Sigmoid colon (tissue), 4 donors: ENCODE measurements around a stretch of chr1.

DNA sequence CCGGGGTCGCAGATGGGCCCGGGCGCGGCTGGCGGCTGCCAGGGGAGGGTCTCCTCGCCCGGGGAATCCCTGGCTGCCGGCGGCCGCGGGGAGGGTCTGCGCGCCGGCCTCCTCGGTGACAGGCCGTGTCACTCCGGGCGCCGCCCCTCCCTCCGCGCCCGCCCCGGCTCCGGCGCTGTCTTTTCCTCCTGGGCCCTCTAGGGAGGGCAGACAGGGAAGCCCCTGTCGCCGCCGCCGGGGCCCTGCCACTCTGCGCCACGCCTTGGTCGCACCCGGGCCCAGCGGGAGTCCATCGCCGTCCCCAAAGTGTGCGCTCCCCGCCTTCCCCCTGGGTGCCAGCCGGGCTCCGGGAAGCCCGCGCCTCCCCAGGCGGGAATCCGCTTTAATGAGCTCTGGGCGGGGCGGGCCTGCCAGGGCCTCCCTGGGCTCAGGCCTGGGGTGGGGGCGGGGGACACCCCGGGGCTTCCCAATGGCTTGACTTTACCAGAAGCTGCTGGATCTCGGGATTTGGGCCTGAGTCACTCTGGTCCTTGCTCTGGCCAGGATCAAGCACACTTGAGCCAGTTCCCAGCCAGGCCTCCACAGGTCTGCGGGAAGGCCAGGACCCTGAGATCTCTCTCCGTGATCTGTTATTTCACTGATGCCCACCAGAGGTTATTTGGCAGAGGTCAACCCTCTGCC is 178.2 kb upstream of the EDN2 start:
- PRO-cap, result bidirectional peak, plus-strand start at position 563 of the sequence, minus-strand start at position 384 of the sequence
- RAMPAGE, long total RNA, 4 experiments, result no peak in any of the 4 experiments

DNA sequence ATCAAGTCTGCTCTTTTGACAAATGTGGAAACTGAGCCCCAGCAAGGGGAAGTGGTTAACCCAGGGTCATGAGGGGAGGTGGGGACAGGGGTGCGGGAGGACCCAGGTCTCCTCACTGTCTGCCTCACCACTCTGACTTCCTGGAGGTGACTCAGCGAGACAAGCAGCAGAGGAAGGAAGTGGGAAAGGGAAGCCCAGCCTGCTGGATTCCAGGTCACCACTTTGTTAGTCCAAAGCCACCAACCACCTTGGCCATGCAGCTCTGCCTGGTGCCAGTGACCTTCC is 199.5 kb upstream of the EDN2 start:
- PRO-cap, result no peak
- RAMPAGE, long total RNA, 4 experiments, result no peak in any of the 4 experiments

DNA sequence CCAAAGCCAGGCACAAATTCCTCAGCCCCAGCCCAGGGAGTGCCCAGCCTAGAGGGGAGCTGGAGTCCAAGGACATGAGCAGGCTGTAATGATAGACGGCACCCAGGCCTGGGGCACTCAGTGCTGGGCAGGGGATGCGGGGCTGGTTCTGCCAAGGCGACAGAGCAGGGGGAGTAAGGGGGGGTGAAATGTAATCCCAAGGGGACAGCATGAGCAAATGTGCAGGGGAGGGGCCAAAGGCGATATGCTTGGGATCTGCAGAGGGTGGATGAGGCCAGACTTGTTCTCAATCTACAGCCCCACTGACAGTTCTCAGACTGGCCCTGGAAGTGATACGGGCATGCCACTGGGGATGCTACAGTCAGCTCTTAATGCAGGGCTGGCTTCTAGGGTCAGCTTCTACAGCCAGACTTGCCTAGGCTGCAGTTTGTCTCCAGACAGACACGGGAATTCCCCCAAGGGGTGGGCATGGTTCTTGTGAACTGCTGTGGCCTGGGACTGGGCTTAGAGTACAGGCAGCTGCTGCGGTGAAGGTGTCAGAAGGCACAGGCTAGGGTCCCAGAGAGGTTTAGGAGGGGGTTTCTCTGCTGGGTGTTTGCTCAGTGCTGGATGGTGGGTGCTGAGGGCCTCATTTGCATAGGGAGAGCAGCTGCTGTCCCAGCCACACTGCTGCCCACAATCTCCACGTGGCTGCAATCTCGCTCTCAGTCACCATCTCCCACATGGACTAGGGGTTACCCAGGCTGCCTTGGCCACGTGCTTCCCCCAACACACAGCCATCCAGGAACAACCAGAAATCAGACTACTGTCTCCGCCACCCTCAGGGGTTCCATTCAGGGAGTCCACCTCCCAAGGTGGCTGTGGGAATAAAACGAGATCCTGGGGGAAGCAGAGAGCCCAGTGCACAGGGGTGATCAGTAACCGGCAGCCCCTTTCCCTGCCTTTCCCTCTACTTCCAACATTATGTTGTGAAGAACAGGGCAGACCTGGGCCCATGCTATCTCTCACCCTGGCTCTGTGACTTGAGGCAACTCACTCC is 190.1 kb downstream of the HIVEP3 start:
- PRO-cap, result no peak
- RAMPAGE, long total RNA, 4 experiments, result no peak in any of the 4 experiments

GRCh38 chr1:41811152-41811770 is 107.5 kb downstream of the HIVEP3 start:
- PRO-cap, result no peak
- RAMPAGE, long total RNA, 4 experiments, result no peak in any of the 4 experiments

DNA sequence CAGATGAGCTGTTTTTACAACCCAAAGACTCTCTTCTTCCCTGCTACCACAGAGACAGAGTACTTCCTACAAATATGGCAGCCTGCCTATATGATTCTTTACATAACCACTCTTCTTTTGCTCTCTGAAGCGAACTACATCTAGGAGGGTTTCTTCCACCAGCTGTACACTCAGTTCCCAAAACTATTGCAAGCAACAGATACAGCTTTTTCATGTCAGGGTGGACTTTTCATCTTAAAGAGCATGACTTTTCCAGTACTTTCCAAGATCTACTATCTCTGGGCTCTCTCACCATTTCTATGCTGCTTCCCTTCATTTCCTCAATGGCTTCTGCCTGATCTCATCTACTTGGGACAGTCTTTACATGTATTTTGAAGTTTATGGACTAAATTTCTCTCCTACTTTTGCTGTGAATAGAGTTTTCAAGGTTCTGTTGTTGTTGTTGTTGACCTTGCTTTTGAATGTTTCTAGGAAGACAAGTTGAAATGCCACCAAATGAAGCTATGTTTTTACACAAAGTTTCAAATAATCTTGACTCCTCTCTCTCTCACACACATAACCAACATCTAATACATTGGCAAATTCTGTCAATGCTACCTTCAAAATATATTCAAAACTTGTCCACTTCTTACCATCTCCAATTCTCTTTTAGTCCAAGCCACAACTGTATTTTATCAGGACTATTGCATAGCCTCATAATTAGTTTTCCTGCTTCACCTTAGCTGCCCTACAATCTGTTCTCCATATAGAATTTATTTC is 108.1 kb upstream of the HIVEP3 start:
- PRO-cap, result no peak
- RAMPAGE, long total RNA, 4 experiments, result no peak in any of the 4 experiments

DNA sequence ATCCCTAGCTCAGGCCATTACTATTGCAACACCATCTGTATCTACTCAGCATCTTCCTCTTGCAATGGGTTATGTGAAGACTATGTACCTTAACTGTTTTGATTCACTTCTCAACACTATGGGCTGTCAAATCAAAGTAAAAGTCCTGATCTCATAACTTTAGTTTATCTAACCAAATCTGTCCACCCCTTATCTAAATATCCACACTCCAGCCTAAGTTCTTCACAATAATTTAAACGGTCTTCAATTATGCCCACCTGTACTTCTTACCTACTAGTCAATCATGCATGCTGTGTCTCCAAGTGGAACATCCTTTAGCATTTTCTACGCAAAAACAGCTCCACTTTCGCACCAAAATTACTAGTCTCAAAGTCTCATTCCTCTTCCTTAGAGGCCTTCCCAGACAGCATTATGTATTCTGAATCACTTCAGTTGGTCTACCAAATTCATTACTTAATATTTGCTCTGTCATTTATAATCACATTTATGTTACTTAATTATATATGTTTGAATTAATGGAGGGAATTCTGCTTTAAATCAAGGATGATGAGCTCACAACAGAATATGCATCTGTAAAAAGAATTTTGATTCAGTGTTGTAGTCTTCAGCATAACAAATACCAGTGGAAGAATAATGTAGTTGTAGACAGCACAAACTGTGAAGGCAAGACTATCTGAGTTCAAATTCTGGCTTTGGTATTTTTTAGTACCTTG is 58.8 kb upstream of the GUCA2A start:
- PRO-cap, result no peak
- RAMPAGE, long total RNA, 4 experiments, result no peak in any of the 4 experiments

GRCh38 chr1:42283639-42284386 is 51.2 kb downstream of the FOXJ3 start:
- PRO-cap, result no peak
- RAMPAGE, long total RNA, 4 experiments, result no peak in any of the 4 experiments

- PRO-cap, result no peak
- RAMPAGE, long total RNA, 4 experiments, result no peak in any of the 4 experiments
Observed at GRCh38 chr1:42454326-42454621, 1.5 kb downstream of the ZMYND12 start.

GRCh38 chr1:42704276-42704665 is 22.1 kb downstream of the YBX1 start:
- PRO-cap, result no peak
- RAMPAGE, long total RNA, 4 experiments, result no peak in any of the 4 experiments

- PRO-cap, result no peak
- RAMPAGE, long total RNA, 4 experiments, result no peak in any of the 4 experiments
Observed at GRCh38 chr1:42717704-42718225, 22.3 kb downstream of the CLDN19 start.

DNA sequence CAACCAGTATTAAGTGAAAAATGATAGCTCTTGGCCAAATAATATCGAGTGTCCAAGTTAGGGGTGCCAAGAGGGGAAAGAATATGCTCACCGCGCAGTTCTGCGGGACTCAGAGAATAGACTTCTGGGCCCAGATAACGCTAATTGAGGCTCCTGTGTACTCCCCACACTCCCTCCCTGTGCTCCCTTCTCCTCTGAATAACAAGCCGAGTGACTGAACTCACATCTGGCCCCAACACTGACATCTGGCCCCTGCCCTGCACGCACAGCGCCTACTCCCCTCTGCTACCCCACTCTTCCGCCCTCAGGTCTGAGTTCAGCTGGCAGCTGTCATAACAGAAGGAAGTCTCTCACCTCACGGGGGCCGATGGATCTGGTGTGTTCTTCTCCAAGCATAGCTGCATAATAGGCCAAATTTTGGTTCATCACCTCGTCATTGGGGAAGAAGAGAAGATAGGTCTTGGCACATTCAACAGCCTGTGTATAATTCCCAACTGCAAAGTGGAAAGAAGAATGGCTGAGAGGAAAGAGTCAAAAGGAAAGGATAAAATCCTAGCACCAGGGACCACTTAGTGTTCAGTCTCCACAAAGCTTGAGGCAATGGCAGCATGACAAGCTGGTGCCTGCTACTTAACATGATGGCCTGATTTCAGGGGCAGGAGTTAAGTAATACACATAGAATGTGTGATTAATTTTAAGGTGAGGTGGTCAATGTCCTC is 9.2 kb downstream of the P3H1 start:
- PRO-cap, result no peak
- RAMPAGE, long total RNA, 4 experiments, result no peak in any of the 4 experiments

- PRO-cap, result no peak
- RAMPAGE, long total RNA, 4 experiments, result no peak in any of the 4 experiments
Observed at GRCh38 chr1:42816083-42816838, 661 bp upstream of the ERMAP start.

GRCh38 chr1:42937764-42938725 is 20.6 kb downstream of the SLC2A1 start:
- PRO-cap, result no peak
- RAMPAGE, long total RNA, 4 experiments, result no peak in any of the 4 experiments

DNA sequence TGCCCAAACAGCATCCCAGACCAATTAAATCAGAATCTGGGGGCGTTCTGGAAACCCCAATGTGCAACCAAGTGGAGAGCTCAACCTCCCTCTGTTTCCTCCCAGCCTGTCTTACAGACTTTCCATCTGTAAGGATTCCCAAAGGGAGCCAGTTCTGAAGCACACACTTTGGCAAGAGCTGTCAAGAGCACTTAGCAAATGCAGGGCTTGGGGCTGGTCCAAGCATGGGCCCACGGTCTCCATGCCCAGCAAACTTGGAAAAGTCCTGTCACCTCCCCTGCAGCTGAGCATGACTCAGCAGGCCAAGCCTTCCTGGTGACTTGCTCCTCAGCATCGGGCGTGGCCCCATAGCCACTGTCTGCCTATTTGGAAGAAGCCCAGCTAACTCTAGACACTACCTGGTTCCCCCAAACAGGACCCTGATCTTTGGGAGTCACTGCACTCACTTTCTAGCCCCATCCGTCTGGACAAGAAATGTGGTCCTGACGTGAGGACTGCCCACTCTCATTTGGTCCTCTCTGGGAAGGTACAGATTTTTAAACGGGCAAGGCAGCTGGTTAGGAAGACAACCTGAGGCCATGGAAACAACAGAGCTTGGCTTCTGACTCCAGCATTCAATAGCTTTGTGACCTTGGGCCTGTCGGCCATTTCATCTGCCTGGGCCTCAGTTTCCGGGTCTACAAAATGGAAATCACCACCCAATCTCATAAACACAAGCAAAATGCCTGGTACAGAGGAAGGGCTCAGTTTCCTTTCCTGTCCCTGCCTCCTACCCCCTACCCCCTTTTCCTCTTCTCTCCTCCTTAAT is 16.8 kb downstream of the SLC2A1 start:
- PRO-cap, result no peak
- RAMPAGE, long total RNA, 4 experiments, result no peak in any of the 4 experiments

DNA sequence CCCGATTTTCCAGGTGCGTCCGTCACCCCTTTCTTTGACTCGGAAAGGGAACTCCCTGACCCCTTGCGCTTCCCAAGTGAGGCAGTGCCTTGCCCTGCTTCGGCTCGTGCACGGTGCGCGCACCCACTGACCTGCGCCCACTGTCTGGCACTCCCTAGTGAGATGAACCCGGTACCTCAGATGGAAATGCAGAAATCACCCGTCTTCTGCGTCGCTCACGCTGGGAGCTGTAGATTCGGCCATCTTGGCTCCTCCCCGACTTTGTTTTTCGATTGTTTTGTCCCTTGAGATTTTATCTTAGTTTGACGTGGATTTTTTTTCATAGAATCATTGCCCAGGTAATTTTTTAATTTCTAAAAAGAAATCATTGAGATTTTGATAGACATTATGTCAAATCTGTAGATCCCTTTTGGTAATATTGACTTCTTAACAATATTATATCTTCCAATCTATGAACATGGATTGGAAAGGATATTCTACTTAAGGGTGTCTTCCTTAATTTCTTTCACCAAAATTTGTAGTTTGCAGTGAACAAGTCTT is 27.4 kb upstream of the CFAP144 start:
- PRO-cap, result no peak
- RAMPAGE, long total RNA, 4 experiments, result no peak in any of the 4 experiments

GRCh38 chr1:43164221-43164652 is 7.9 kb downstream of the EBNA1BP2 start:
- PRO-cap, result no peak
- RAMPAGE, long total RNA, 4 experiments, result no peak in any of the 4 experiments

- PRO-cap, result no peak
- RAMPAGE, long total RNA, 4 experiments, result no peak in any of the 4 experiments
Observed at GRCh38 chr1:43281650-43281885, 3.8 kb downstream of the C1orf210 start.

DNA sequence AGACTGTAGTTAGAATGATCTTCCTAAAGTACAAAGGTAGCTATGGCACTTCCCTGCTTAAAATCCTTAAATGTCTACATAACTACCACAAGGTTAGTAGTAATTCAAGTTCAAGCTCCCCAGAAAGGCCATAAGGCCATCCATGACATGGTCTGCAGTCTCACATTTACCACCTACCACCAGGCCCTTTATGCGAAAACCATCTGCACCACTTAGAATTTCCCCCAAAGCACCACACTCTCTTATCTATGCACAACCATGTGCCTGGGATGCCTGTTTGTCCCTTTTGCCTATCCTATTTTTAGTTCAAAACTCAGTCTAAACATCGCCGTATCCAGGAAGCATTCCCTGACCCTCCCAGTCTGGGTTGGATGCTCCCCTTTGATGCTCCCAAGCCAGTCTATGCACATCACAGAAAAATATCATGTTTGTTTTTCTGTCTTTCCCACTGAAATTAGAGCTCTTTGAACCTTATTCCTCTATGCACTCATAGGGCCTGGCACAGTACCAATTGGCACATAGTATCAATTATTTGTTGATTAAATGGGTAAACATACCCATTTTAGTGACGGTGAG is 6.6 kb downstream of the MPL start:
- PRO-cap, result no peak
- RAMPAGE, long total RNA, 4 experiments, result no peak in any of the 4 experiments

GRCh38 chr1:43381811-43382613 is 7.6 kb downstream of the MED8 start:
- PRO-cap, result no peak
- RAMPAGE, long total RNA, 4 experiments, result no peak in any of the 4 experiments

GRCh38 chr1:43529214-43529503 is 1.5 kb upstream of the PTPRF start:
- PRO-cap, result no peak
- RAMPAGE, long total RNA, 4 experiments, result no peak in any of the 4 experiments